CD14-positive monocyte (primary cell): ENCODE data around the genes LIG3, CCL16 and TBC1D3B.

DNA sequence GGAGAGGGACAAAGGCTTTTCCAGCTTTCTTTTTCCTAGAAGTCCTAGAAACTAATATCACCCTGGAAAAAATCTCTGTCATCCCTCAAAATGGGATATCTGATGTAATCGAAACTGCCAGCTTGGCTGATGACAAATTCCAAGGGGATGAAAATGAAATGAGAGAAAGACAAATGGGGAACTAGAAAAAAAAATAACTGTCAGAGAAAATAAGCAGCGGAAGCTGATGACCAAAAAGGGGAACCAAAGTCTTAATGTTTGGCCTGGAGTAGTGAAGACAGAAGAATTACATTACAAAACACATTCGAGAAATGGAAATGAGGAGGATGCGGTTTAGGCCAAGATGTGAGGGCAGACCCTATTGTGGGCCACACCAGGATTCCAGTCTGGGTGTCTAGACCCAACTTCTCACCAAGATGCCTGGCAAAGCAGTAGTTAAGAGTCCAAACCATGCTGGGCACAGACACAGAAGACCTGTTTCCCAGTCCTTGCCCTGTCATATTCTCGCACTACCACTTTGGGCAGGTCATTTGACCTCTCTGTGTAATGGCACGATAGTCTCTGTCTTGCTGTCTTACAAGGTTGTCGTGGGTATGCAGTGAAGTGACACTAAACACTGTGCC is 12.5 kb upstream of the CCL2 start:
- CAGE, long polyA plus RNA, result no peak

GRCh38 chr17:34579750-34580510 is 548 bp downstream of the TMEM132E start:
- CAGE, long polyA plus RNA, result no peak

GRCh38 chr17:34980227-34981075 is at the start of gene LIG3:
TSS of gene LIG3 (plus strand) at chr17:34980512.
- CAGE, long polyA plus RNA, result start-site peak on the plus strand at chr17:34980524-34980556, 73 and 118 reads in 2 replicates

DNA sequence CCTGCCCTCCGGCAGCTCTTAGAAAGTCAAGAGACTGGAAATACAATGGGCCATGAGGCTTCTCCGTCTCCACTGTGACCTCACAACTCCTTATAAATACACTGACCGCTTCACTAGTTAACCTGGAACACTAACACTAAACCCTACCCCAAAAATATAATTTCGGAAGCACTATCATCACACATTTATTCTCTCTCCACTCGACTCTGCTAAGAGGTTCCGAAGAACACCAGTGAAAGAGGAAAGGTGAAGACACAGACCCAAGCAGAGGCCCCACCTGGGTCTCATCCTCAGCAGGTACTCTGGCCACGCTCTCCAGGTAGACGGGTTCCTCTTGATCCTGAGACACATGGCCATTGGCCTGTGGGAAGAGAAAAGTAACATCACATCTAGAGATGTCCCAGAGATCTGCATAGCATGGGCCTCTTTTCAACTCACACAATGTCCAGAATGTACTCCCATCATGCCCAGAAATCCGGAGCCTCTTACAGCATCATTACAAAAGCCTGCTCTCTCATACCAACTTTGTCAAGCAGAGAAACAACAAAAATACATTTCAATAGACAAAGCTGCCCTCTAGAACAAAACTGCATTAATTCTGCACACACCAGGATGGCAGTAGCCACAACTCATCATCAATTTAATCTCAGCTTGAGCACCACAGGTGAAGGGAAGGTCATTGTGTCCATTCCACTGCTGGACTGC is 37.1 kb downstream of the LIG3 start:
- CAGE, long polyA plus RNA, result no peak

- CAGE, long polyA plus RNA, result no peak
These were observed 11.8 kb downstream of the RFFL start for GRCh38 chr17:35051663-35052214.

- CAGE, long polyA plus RNA, result no peak
These were observed 25.6 kb upstream of the RFFL start for GRCh38 chr17:35088938-35089607.

DNA sequence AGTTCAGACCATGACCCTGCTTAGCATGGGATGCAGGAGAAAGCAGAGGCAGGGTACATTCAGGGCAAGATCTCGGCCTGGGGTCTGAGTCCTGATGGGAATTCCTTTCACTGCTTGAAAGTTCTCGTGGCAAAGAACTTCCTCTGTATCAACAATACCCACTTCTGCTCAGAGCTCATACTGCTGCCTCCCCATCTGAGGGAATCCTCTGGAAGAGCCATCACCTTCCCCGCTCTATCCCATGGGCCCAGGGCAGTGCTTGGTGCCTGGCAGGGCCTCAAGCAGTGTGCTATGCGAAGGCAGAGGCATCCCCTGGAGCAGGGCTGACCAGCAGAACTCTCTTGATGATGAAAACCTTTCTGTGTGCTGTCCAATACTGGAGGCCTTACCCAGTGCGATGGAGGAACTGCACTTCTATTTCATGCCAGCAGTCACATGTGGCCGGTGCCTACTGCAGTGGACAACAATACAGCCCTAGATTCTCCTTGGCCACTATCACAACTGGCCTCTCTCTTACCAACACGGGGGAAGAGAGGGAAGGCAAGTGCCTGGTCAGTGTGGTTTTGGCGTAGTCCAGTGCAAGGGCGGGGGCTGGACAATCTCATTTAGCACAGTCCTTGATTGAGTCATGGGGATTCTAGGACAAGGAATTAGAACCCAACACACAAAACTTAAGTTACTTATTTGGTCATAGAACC is 10.1 kb downstream of the FNDC8 start:
- CAGE, long polyA plus RNA, result no peak

DNA sequence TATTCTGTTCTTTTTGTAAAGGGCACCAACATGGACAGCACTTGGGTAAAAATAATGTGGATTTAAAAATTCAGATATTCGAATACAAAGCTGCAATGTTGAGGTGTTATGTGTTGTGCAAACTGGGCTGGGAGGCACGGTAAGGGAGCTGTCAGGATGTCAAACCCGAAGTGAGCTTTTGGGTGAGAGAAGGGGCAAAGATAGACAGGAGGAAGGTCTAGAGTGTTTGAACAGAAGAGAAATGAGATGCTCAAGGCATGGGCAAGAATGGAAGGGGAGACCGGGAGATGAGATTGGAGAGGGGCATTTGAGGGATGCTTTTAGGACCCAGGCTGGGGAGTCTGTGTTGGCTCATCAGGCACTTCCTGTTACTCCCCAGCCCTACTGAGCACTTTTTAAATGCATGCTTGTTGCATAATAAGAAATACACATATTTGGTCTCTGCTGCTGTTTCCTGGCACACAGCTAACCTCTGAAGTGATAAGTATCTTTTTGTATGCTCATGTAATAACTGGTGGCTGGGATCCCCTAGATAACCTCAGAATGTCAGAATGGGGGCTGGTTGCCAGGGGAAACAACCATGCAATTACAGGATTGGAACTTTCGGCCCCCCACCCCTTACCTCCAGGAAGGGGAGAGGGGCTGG is 13.7 kb downstream of the UNC45B start:
- CAGE, long polyA plus RNA, result no peak

DNA sequence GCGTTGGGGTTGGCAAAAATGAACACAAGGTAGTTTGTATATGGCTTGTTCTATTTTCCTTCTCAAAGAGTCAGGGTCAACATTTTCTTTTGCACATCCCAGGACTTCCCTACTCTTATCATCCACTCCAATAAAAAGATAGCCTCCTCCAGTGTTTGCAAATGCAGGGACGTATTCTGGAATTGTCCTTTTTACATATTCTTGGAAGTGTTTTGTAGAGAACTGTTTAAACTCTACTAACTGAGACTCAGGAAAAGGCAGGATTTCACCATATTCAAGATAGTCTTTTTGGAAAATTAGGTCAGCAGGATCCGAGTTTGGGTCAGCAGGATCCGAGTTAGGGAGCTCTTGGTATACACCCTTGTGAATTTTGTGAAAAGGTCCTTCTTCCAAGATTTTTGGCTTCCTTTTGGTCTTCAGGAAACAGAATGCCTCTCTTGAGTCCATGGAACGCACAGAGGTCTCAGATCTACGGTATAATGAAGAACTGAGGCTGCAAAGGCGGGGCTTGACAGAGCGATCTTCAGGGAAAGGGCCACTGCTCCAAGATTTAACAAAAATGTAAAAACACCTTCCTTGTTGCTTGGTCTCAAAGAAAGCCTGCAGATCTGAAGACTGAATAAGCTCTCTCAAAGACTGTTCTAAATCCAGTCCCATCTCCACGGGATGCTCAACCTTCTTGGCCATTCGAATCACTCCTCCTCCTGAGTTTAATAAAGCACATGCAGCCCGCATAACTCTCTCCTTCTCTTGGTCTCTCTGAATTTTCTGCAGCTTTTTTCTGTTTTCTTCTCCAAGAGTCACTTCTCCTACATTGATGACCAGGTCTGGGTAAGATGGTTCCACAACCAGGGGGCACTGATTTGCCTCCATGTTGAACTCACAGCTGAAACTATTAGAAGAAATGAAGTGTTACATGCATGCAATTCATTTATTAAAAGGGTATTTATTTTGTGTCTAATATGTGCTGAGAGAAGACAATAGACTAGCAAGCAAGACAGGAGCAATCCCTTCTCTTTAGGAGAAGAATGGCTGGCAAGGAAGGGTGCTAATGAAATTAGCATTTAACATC is 10.2 kb downstream of the SLFN11 start:
- CAGE, long polyA plus RNA, result no peak

GRCh38 chr17:35374179-35374713 is 825 bp upstream of the SLFN11 start:
- CAGE, long polyA plus RNA, result no peak

- CAGE, long polyA plus RNA, result no peak
These were observed 1.2 kb upstream of the SLFN11 start for GRCh38 chr17:35374714-35374954.

- CAGE, long polyA plus RNA, result no peak
These were observed 18.3 kb upstream of the RASL10B start for GRCh38 chr17:35712866-35713803.

- CAGE, long polyA plus RNA, result no peak
These were observed 10.6 kb downstream of the MMP28 start for GRCh38 chr17:35784767-35785389.

- CAGE, long polyA plus RNA, result no peak
These were observed 10.7 kb upstream of the CCL5 start for GRCh38 chr17:35890781-35891316.

DNA sequence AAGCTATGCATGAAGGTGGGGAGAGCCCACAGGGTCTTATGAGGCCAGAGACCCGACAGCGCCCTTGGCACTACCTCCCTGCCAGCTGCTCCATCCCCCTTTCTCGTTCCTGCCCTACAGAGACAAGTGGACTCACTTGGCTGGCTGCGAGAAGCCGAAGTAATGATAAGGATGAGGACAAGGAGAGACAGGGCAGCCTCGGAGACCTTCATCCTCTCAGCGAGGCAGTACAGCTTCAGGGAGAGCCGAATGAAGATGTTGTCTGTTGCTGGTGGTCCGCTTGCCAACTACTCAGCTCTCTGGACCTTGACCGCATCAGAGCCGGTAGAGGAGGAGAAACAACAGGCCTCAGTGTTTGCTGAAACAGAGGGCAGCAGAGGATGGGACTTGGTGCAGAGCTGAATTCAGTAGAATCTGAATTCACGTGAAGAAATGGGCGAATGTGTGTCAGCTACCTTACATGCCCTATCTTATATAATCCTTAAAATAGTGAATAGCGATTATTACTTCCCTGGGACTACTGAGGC is at the start of gene CCL16:
TSS of gene CCL16 (minus strand) at position 289 of the 527 bp plus-strand sequence.
- CAGE, long polyA plus RNA, result no peak

- CAGE, long polyA plus RNA, result no peak
These were observed 2.1 kb downstream of the CCL4 start for GRCh38 chr17:36105610-36106282.

DNA sequence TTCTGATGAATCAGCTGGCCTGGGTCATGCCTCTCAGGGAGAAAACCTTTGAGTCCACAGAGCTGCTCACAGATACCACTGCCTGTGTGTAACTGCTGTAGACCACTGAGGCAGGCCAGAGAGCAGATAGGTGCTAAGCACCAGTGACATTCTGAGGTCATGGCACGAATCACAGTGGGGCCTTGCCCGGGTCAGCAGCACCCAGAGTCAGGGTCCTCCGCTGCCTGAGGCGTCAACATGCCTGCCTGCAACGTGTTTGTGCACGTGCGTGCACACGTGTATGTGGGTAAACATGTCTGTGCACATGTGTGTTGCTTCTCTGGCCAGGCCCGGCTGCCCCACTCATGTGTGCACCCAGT is at the start of gene TBC1D3B:
TSS of gene TBC1D3B (minus strand) at position 153 of the 359 bp plus-strand sequence.
- CAGE, long polyA plus RNA, result no peak

DNA sequence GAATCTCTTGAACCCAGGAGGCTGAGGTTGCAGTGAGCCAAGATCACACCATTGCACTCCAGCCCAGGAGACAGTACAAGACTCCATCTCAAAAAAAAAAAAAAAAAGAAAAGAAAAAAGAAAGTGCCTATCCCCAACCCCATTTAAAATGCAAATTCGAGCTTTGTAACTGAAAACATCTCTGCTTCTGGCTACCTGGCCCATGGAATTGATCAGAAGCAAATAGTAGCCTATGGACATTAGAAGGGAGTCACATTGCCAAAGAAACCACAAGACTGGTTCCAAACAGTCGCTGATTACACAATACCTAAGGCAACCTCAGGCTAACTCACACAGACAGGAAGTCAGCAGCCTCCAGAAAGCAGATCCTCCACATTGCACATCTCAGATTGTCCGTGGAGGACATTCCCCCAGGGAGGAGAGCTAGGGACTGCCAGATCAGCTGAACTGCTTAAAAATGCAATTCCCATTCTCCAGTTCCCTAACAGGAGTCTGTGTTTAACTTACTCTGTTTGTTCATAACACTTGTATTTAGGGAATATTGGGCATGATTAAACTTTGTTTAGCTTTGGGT is 4.3 kb downstream of the CCL3L3 start:
- CAGE, long polyA plus RNA, result no peak

GRCh38 chr17:37087231-37087706 is 138.5 kb downstream of the AATF start:
- CAGE, long polyA plus RNA, result no peak

DNA sequence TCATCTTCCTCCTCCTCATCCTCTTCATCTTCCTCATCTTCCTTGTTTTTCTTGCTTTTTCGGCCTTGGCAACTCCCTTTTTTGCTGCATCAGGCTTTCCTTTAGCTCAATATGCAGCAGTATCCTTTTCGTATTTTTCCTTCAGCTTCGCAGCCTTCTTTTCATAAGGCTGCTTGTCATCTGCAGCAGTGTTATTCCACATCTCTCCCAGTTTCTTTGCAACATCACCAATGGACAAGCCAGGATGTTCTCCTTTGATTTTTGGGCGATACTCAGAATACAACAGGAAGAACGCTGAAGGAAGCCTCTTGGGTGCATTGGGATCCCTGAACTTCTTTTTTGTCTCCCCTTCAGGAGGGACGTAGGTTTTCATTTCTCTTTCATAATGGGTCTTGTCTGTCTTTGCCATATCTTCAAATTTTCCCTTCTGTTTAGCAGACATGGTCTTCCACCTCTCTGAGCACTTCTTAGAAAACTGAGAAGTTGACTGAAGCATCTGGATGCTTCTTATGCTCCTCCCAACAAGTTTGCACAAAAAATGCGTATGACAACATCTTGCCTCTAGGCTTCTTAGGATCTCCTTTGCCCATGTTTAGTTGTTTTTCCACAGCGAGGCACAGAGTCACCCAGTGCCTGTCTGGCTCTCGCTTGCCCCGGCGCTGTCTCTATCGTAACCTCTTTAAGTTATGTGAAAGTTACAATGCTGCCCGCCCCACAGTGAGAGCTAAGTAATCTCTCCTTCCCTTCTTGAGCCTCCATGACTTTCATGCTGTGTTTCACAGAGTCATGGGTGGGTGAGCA is 195.1 kb downstream of the AATF start:
- CAGE, long polyA plus RNA, result no peak